Measurements from ENCODE around the gene C5orf63.

- PRO-cap: no peak
- RAMPAGE, long total RNA, 4 experiments: no peak in any of the 4 experiments
Measured at GRCh38 chr5:126469793-126470563, 46.8 kb downstream of the GRAMD2B start.

DNA sequence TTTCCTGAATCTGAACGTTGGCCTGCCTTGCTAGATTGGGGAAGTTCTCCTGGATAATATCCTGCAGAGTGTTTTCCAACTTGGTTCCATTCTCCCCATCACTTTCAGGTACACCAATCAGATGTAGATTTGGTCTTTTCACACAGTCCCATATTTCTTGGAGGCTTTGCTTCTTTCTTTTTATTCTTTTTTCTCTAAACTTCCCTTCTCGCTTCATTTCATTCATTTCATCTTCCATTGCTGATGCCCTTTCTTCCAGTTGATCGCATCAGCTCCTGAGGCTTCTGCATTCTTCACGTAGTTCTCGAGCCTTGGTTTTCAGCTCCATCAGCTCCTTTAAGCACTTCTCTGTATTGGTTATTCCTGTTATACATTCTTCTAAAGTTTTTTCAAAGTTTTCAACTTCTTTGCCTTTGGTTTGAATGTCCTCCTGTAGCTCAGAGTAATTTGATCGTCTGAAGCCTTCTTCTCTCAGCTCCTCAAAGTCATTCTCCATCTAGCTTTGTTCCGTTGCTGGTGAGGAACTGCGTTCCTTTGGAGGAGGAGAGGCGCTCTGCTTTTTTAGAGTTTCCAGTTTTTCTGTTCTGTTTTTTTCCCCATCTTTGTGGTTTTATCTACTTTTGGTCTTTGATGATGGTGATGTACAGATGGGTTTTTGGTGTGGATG is 118.0 kb downstream of the LMNB1 start:
- PRO-cap: no peak
- RAMPAGE, long total RNA, 4 experiments: no peak in any of the 4 experiments

- PRO-cap: no peak
- RAMPAGE, long total RNA, 4 experiments: start-site peak on the minus strand in 1 of 4 experiments, at chr5:126908816-126908895 at its widest, 18 reads per replicate
Measured at GRCh38 chr5:126908230-126908981, 122.0 kb downstream of the MARCHF3 start.

- PRO-cap: no peak
- RAMPAGE, long total RNA, 4 experiments: start-site peak on the minus strand in 1 of 4 experiments, at chr5:126911496-126911551 at its widest, 16 reads per replicate
Measured at GRCh38 chr5:126911369-126911709, 119.0 kb downstream of the MARCHF3 start.

DNA sequence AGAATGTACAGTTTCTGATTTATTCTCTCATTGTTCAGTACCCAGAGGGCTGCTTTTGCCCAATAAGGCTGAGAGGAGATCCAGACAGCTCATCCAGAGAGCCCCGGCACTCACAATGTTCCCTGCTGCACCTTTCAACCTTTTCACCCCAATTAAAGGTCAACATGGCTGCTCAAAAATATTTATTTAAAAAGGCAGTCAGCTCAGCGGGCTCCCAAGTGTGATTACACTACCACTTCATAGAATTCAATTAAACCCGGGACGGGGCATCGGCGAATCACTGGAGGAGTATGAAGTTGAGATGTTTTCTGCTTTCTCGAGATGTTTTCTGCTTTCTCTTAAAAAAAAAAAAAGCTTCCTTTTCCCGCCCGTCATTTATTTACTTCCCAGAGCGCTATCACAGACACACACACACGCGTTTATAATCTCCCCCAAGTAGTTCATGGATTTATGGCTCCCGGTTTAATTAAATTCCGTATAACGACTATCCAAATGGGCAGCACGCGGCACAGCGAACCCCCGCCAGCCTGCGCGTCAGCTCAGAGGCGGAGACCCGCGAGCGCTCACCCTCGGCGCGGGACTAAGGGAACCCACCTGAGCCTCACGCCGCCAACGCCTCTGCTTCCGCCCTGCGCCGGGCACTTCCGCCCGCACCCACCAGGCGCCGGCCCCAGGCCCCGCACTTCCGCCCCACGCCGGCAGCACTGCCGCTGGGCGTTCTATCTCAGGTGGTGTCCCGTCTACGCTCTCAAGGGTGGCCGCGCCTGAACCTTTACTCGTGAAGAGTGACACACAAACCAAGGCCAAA is at the start of gene C5orf63:
Gene C5orf63, minus strand, starts transcription at position 646 of the 808 bp plus-strand sequence.
- PRO-cap: unidirectional peak, minus-strand start at position 582 of the sequence
- RAMPAGE, long total RNA, 4 experiments: start-site peak on the minus strand in 4 of 4 experiments, centred at positions 629 to 638 of the sequence, 15 to 32 reads per replicate

GRCh38 chr5:127228770-127229162 is 61.8 kb upstream of the MEGF10 start:
- PRO-cap: no peak
- RAMPAGE, long total RNA, 4 experiments: no peak in any of the 4 experiments

DNA sequence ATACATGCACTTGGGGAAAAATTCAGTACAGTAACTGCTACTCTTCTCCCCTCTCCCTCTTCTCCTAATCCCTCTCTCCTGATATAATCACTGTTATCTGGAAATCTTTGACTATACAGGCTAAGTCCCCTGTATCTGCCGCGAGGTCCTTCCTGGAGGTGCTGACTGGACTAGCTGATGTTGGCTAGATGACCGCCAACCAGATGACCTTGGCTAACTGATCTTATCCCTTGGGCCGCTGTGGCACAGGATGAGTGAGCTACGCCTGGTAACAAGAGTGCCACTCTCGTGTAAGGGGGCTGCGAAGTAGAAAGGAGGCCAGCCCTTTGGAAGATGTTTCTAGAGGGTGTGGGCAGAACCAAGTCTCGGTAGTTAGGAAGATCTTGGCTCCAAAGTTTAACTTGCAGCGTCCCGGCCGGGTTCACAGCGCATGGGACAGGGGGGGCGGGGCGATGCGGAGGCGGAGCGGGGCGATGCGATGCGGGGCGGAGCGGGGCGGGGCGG is 318 bp upstream of the PRRC1 start:
- PRO-cap: bidirectional peak, plus-strand start outside the sequence, minus-strand start at position 367 of the sequence
- RAMPAGE, long total RNA, 4 experiments: no peak in any of the 4 experiments

GRCh38 chr5:127959479-127959925 is 124.1 kb upstream of the SLC12A2 start:
- PRO-cap: no peak
- RAMPAGE, long total RNA, 4 experiments: no peak in any of the 4 experiments

- PRO-cap: no peak
- RAMPAGE, long total RNA, 4 experiments: start-site peak on the plus strand in 1 of 4 experiments, at chr5:128114585-128114605 at its widest, 26 reads per replicate
Measured at GRCh38 chr5:128114373-128114863, 30.9 kb downstream of the SLC12A2 start.

DNA sequence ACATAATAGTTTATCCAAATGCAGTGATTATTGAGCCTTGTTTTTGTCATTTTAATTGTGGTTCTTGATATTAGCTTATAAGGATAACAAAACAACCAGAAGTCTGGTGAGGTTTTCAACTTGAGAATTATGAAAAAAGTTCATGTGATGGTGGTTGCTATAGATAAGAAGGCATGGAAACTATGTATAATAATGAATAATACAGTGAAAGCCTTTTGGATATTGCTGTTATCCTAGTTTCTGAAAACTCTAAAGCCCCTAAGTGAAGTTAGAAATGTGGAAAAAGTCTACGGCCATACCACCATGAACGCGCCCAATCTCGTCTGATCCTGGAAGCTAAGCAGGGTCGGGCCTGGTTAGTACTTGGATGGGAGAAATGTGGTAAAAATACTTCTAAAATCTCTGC is 209.9 kb downstream of the CHSY3 start:
- PRO-cap: no peak
- RAMPAGE, long total RNA, 4 experiments: no peak in any of the 4 experiments

DNA sequence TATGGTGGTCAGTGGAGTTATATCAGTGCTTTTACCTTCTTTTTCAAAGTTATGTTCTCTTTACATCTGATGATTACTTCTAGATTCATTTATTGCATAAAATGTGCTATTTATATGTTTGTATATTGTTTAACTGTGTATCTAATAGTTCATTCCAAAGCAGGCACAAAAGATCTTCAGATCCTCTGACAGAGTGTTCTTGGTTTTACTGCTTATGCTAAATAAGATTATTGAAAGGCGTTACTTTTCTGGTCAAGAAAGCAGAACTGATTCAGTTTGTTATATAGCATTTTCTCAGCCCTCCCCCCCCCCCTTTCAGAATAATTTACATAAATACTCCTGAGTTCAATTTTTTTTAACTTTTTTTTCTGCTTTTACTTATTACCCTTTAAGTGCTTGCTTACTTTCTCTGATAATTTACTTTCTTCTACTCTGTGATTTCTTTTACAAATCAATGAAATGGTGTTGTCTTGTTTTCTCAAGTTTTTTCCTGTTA is 15.3 kb downstream of the CDC42SE2 start:
- PRO-cap: no peak
- RAMPAGE, long total RNA, 4 experiments: no peak in any of the 4 experiments

- PRO-cap: no peak
- RAMPAGE, long total RNA, 4 experiments: no peak in any of the 4 experiments
Measured at GRCh38 chr5:131363946-131364503, 100.2 kb downstream of the CDC42SE2 start.

- PRO-cap: no peak
- RAMPAGE, long total RNA, 4 experiments: no peak in any of the 4 experiments
Measured at GRCh38 chr5:131671279-131671943, 36.4 kb upstream of the RAPGEF6 start.

GRCh38 chr5:131671944-131672800 is 37.1 kb upstream of the RAPGEF6 start:
- PRO-cap: no peak
- RAMPAGE, long total RNA, 4 experiments: no peak in any of the 4 experiments

DNA sequence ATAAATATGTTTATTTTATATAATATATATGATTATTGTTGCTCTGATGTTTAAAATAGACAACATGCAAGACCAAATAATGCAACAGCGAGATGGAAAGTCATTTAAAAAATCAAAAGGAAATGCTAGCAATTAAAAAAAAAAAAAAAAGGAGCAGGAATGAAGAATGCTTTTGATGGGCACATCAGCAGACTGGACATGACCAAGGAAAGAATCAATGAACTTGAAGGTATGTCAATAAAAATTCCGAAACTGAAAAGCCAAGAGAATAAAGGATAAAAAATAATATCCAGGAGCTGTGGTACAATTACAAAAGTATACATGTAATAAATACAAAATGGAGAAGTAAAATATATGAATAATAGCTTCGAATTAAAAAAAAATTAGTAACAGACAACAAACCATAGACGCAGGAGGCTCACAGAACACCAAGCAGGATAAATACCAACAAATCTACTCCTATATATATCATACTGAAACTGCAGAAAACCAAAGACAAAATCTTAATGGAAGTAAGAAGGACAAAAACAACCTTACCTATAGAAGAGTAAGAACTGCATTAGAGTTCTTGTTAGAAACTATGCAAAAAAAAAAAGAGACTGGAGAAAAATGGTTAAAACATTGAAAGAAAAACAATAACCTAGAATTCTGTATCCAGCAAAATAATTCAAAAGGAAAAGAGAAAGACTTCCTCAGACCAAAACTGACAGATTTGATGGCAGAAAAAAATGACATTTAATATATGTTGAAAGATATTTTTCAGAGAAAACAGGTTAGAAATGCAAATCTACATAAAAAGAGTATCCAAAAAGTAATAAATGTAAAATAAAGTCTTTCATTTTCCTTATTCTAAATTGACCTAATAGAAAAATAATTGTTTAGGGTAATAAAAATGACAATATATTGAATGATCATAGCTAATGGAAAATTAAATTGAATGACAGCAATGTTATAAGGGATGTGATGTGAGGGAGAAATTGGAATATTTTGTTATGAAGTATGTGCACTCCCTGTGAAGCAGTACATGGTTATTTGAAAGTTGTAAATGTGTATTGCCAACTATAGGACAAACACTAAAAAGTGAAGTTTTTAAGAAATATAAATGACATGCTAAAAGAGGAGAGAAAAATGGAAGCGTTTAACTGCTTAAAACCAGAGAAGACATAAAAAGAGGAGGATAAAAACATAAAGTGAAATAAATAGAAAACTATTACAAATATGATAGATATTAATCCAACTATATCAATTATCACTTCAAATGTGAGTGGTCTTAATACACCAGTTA is 54.0 kb upstream of the RAPGEF6 start:
- PRO-cap: no peak
- RAMPAGE, long total RNA, 4 experiments: no peak in any of the 4 experiments

DNA sequence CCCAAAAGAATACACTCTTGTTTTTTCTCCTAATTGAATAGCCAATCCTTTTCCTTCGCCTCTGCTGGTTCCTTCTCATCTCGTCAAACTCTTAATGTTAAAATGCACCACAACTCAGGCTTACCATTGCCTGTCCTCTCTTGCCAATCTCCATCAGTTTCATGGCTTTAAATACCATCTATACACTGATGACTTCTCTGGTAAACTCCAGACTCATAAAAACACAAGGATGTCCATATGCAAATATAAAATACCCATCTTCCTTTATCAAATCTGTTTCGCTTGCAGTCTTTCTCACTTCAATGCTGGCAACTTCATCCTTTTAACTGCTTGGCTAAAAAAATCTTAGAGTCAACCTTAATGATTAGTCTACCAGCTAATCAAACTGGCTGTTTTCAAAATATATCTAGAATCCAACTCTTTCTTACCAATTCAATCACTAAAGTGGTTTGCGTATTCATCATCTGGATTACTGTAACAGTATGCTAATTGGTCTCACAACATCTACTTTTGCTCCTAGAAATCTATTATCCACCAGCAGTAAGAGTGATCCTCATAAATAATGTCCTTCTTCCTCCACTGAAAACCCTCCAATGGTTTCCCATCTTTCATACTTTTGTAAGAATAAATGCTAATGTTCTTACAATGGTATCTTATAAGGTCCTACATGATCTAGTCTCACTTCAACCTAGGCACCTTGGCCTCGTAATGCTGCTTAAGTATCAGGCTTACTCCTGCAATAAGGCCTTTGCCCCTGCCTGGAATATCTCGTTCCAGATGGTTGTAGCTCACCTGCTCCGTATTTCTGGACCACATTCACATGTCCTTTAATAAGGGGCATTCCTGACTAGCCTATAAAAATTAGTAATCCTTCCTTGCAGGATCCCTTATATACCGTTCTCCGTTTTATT is 68.0 kb upstream of the RAPGEF6 start:
- PRO-cap: no peak
- RAMPAGE, long total RNA, 4 experiments: no peak in any of the 4 experiments

DNA sequence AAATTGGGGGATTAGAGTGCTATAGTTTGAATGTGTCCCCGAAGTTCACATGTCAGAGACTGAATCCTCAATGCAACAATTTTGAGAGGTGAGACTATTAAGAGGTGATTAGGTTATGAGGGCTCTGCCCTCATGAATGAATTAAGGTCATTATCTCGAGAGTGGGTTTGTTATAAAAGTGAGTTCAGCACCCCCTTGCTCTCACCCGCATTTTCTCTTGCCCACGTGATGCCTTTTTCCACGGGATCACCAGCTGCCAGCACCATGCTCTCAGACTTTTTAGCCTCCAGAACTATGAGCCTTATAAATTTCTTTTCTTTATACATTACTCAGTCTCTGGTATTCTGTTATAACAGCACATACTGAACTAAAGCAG is 10.3 kb downstream of the FNIP1 start:
- PRO-cap: no peak
- RAMPAGE, long total RNA, 4 experiments: no peak in any of the 4 experiments

DNA sequence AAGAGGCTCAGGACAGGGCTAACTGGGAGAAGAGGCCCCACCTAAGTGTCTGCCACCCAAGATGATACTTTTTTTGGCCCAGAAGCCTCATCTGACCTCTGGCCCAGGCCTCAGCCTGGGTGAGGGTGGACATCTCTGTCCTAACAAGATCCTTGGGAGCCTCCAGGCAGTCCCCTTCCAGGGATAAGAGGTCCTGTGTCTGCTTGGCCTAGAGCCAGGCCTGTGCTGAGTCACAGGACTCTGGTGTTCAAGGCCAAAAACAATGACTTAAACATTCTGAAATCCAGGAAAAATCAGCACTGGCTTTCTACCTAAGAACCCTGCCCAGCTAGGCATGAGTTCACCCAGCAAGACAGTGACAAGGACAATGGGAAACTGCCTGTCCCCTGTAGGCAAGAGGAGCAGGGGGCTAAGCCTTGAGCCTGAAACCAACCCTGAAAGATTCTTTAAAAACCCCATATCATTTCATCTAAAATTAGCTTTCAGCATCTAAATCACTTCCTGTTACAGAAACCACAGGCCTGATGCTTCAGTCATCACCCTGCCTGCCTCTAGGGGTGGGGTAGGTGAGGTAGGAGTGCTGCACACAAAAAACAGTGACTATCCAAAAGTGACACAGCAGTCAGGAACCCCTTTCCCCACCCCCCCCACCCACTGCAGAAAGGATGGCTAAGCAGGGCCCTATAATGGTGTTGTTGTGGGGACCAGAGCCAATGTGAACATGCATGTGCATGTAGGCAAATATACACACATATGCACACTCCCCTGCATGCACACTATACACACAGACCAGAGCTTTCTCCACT is 29.9 kb downstream of the CSF2 start:
- PRO-cap: no peak
- RAMPAGE, long total RNA, 4 experiments: no peak in any of the 4 experiments

DNA sequence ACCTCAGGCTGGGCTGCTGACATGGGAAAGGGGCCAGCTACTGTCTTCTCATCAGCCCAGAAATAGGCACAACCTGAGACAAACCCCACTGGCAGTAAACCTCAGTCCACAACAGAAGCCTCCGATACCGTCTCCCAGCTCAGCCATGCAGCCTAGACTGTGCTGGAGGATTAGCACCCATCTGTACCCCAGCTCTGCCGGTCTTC is 8.3 kb downstream of the P4HA2 start:
- PRO-cap: no peak
- RAMPAGE, long total RNA, 4 experiments: no peak in any of the 4 experiments

DNA sequence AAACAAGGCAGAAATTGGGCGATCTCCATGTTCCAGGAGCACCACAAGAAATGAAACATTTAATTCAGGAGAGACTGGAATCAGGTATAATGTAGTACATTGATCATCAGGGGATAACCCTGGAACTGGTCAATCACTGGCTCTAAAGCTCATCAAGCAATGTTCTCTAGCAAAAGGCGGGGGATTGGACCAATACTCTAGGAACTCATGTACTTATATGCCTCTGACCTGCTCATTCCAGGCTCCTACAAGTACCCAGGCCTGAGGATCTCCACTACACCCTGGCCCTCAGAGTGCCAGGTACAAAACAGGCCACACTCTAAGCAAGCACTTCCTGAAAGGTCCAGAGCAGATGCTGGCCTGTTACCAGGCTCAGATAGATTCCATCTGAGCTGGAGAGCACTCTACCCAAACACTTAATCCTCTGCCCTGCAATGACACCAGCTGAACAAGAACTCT is 3.1 kb downstream of the P4HA2 start:
- PRO-cap: no peak
- RAMPAGE, long total RNA, 4 experiments: no peak in any of the 4 experiments